Vermiform appendix (tissue), 1 donor: Measurements from ENCODE around the gene BZW1.

GRCh38 chr2:197478460-197478822 lies 21.2 kb downstream of the HSPD1 start:
- PRO-cap, result no peak

DNA sequence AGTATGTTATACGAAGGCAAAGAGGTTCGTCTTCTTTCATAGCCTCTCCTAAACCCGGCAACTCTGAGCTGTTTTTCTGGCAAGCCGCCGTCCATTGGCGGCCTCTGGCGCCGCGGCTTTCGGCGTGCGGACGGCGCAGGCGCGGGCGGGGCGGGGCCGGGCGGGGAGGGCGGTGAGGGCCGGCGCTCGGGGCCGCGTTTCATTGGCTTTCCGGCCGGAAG lies 156 bp upstream of the MARS2 start:
- PRO-cap, result bidirectional peak, plus-strand start outside the sequence, minus-strand start at position 106 of the sequence

DNA sequence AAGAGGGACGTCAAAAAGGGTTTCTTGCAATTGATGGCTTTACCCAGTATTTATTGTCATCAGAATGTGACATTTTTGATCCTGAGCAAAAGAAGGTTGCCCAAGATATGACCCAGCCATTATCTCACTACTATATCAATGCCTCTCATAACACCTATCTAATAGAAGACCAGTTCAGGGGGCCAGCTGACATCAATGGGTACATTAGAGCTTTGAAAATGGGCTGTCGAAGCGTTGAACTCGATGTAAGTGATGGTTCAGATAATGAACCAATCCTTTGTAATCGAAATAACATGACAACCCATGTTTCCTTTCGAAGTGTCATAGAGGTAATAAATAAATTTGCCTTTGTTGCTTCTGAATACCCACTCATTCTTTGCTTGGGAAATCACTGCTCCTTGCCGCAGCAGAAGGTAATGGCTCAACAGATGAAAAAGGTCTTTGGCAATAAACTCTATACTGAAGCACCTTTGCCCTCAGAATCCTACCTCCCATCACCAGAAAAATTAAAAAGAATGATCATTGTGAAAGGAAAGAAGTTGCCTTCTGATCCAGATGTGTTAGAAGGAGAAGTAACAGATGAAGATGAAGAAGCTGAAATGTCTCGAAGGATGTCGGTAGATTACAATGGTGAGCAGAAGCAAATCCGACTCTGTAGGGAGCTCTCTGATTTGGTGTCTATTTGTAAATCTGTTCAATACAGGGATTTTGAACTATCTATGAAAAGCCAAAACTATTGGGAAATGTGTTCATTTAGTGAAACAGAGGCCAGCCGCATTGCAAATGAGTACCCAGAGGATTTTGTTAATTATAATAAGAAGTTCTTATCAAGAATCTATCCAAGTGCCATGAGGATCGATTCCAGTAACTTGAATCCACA lies 280.5 kb downstream of the PLCL1 start:
- PRO-cap, result no peak

- PRO-cap, result no peak
Measured at GRCh38 chr2:199347613-199347851, 110.2 kb downstream of the SATB2 start.

DNA sequence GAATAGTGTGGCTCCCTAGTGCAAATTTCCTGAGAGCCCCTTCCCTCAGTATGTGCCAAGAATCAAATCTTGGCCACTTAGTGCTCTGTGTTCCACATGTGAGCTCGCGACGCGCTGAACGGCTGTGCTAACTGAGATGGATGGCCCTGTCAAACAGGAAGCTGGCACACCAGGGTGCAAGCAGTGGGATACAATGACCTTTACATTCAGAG lies 26.2 kb downstream of the SATB2 start:
- PRO-cap, result no peak

DNA sequence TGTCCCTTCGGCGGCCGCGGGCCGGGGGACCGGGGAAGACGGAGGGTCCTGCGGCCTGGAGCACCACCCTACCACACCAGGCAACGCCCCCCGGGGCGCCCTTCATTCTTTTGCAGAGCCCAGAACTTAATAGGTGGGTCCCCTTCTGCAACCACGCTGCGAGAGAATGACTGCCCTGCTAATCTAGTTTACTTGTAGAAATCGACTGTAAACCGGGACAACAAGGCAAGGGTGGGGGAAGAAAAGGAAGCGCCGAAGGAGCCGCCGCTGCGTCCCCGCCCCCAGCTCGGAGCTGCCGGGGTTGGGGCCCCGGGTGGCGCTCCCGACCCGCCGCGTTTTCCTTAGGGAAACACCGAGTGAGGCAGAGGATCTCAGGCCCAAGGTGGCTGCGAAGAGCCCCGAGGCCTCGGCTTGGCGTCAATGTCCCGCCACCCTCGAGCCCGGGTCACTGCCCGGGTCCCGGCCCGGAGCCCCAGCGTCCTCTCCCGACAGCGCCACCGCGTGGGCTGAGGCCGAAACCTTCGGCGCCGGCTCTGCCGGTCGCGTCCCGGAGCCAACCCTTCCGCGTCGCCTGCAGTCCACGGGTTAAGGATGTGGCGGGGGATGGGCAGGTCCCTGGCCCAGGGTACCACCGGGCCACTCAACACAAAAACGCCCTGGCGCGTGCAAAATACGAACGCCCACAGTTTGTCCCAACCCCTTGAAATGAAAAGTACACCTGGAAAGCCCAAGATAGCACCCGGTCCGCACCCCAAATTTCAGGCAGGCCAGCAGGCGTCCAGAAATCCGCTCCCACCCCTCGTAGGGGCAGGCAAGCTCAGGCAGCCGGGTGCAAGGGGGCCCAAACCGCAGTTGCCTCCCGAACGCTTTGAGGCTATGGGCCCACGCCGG lies 5.6 kb upstream of the SATB2 start:
- PRO-cap, result bidirectional peak, plus-strand start at position 515 of the sequence, minus-strand start at position 450 of the sequence; bidirectional peak, plus-strand start at position 576 of the sequence, minus-strand start at position 561 of the sequence

- PRO-cap, result no peak
Measured at GRCh38 chr2:199470291-199470669, 12.5 kb upstream of the SATB2 start.

- PRO-cap, result bidirectional peak, plus-strand start at chr2:200467166, minus-strand start at chr2:200467172
Measured at GRCh38 chr2:200466649-200467495, 43.0 kb downstream of the KCTD18 start.

DNA sequence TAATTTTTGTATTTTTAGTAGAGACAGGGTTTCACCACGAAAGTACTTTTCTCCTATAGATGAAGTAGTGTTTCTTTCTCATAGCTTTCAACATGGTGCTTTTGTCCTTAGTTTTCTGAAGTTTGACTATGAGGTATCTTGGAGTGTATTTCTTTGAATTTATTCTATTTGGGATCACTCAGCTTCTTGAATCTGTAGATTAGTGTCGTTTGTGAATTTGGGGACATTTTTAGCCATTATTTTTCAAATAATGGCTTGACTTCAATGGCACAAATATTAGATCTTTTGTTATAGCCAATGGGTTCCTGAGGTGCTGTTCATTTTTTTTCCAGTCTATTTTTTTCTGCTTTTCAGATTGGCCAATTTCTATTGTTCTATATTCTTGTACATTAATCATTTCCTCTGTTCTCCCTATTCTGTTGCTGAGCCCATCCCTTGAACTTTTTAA lies 47.3 kb downstream of the AOX1 start:
- PRO-cap, result no peak

GRCh38 chr2:200765363-200766080 lies 46.2 kb upstream of the BZW1 start:
- PRO-cap, result no peak

GRCh38 chr2:200811167-200812059 lies at the start of gene BZW1:
Gene BZW1 (plus strand): TSS chr2:200811910.
- PRO-cap, result bidirectional peak, plus-strand start at chr2:200811563, minus-strand start at chr2:200811430; bidirectional peak, plus-strand start at chr2:200811910, minus-strand start at chr2:200811801

GRCh38 chr2:200859565-200860971 lies 4.4 kb downstream of the CLK1 start:
- PRO-cap, result bidirectional peak, plus-strand start at chr2:200860320, minus-strand start at chr2:200860211

- PRO-cap, result no peak
Measured at GRCh38 chr2:200861993-200862413, 2.5 kb downstream of the CLK1 start.

- PRO-cap, result no peak
Measured at GRCh38 chr2:200863613-200864087, 808 bp downstream of the CLK1 start.

GRCh38 chr2:200968072-200968892 lies 4.8 kb upstream of the ORC2 start:
- PRO-cap, result no peak

GRCh38 chr2:201123340-201123603 lies 7.3 kb downstream of the CFLAR start:
- PRO-cap, result no peak

GRCh38 chr2:201126208-201126544 lies 10.2 kb downstream of the CFLAR start:
- PRO-cap, result no peak

DNA sequence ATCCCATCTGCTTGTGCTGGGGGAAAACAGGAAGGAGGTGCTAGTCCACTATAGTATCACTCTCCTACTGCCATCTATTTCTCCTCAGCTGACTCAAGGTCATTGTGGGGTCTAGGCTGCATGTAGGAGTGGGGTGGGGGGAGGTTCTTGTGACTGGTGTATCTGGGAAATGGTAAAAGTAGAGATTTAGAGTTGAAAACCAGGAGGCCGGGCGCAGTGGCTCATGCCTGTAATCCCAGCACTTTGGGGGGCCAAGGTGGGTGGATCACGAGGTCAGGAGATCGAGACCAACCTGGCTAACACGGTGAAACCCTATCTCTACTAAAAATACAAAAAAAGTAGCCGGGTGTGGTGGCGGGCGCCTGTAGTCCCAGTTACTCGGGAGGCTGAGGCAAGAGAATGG lies 17.5 kb downstream of the CFLAR start:
- PRO-cap, result no peak

- PRO-cap, result no peak
Measured at GRCh38 chr2:201174515-201175169, 8.3 kb upstream of the CASP10 start.

GRCh38 chr2:201219226-201219747 lies 36.3 kb downstream of the CASP10 start:
- PRO-cap, result no peak